ENCODE measurements around the genes AGPAT3, CFAP410 and LRRC3.

GRCh38 chr21:43645115-43646106 lies 13.9 kb downstream of the HSF2BP start:
- CAGE, long polyA plus RNA: no peak
- RRBS: no CpG with 5 or more reads among the region's 16 CpGs

- CAGE, long polyA plus RNA: no peak
- RRBS: no CpG with 5 or more reads among the region's 11 CpGs
Observed at GRCh38 chr21:43721944-43722808, 3.2 kb downstream of the PDXK start.

GRCh38 chr21:43732126-43732822 lies 13.3 kb downstream of the PDXK start:
- CAGE, long polyA plus RNA: no peak
- RRBS: no CpG with 5 or more reads among the region's 18 CpGs

DNA sequence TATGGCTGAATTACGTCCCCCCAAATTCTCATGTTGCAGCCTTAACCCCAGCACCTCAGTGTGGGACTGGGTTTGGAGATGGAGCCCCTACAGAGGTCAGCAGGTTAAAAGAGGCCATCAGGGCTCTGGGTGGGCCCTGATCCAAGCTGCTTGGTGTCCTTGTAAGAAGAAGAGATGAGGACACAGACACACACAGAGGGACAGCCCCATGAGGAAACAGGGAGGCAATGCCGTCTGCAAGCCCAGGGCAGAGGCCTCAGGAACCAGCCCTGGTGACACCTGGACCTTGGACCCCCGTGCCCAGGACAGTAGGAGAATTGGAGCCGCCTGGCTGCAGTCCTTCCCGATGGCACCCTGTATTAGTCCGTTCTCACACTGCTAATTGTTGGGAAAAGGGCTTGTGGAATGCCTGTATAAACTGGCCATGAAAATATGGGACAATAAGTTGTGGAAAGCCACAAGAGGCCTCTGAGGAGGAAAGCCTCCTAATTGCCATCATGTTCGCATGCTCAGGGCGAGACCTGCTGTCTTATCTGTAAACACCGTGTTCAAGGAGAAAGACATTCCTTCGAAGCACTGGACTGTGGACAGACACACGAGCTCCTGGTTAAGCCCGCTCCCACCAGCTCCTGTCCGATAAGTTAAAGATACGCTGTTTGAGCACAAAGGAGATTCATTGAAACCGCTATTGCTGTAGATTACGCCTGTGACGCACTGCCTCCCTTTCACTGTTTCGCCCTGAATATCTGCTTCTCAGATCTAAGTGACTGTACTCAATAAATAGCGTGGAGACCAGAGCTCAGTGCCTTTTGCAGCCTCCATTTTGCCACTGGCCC lies 19.4 kb downstream of the PDXK start:
- CAGE, long polyA plus RNA: no peak
- RRBS: no CpG with 5 or more reads among the region's 19 CpGs

GRCh38 chr21:43752220-43753062 lies 23.7 kb downstream of the CSTB start:
- CAGE, long polyA plus RNA: no peak
- RRBS: 87% methylated on average over 4 of the region's 32 CpGs

- CAGE, long polyA plus RNA: no peak
- RRBS: 95% methylated on average over 4 of the region's 23 CpGs
Observed at GRCh38 chr21:43759770-43760426, 16.2 kb downstream of the CSTB start.

GRCh38 chr21:43772511-43772869 lies 3.6 kb downstream of the CSTB start:
- CAGE, long polyA plus RNA: no peak
- RRBS: no CpG with 5 or more reads among the region's 5 CpGs

- CAGE, long polyA plus RNA: no peak
- RRBS: 95% methylated on average over 5 of the region's 15 CpGs
Observed at GRCh38 chr21:43800469-43800849, 11.1 kb downstream of the RRP1 start.

GRCh38 chr21:43864836-43865579 lies at the start of gene AGPAT3:
TSS of gene AGPAT3 (plus strand) at chr21:43865223.
- CAGE, long polyA plus RNA: no peak
- RRBS: under 1% methylated on average over 50 of the region's 122 CpGs

DNA sequence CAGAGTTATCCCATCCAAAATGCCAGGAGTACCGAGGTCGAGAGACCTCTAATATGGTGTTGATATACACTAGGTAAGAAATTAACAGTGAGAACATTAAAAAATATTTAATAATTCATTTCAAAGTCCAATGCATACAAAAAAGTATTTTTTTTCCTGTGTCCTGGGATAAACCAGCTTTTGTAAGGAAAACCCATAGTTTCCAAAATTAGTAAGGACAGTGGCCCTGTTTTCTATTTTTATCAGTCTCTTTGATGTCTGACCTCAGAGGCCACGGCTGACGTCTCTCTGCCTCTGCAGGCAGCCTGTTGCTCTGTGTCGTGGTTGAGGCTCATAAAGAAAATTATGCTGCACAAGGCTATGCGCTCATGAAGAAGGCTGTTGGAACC lies 48.8 kb downstream of the AGPAT3 start:
- CAGE, long polyA plus RNA: no peak
- RRBS: no CpG with 5 or more reads among the region's 6 CpGs

- CAGE, long polyA plus RNA: no peak
- RRBS: 91% methylated on average over 9 of the region's 42 CpGs
Observed at GRCh38 chr21:43929089-43930151, 64.4 kb downstream of the AGPAT3 start.

DNA sequence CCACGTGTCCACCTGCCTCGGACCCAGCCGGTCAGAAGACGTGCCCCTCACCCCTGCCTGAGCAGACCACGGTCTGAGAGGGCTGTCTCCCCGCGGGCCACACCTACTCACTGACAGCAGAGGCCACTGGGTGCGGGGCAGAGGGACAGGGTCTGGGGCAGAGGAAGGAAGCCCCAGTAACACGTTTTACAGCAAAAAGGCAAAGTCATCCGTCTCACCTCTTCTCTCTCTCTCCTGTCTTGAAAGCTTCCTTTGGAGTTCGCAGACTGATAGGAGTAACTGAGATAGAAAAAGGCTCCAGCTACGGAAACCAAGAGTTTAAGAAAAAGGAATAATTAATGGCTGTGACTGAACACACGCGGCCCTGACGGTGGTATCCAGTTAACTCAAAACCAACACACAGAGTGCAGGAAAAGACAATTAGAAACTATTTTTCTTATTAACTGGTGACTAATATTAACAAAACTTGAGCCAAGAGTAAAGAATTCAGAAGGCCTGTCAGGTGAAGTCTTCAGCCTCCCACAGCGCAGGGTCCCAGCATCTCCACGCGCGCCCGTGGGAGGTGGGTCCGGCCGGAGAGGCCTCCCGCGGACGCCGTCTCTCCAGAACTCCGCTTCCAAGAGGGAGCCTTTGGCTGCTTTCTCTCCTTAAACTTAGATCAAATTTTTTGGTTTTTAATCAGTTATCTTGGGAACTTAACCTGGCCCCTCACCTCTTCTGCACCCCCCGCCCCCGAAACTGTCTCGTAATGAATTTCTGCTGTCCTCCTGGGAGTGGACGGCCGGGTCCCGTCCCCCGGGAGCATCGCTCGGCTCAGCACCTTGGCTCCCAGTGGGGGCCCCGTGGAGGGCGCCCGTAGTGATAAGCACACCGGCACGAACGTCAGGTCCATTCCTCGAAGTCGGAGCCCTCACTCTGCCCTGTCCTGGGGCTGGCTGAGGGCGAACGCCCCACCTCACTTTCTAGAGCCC lies 29.8 kb upstream of the TRAPPC10 start:
- CAGE, long polyA plus RNA: no peak
- RRBS: 92% methylated on average over 7 of the region's 46 CpGs

DNA sequence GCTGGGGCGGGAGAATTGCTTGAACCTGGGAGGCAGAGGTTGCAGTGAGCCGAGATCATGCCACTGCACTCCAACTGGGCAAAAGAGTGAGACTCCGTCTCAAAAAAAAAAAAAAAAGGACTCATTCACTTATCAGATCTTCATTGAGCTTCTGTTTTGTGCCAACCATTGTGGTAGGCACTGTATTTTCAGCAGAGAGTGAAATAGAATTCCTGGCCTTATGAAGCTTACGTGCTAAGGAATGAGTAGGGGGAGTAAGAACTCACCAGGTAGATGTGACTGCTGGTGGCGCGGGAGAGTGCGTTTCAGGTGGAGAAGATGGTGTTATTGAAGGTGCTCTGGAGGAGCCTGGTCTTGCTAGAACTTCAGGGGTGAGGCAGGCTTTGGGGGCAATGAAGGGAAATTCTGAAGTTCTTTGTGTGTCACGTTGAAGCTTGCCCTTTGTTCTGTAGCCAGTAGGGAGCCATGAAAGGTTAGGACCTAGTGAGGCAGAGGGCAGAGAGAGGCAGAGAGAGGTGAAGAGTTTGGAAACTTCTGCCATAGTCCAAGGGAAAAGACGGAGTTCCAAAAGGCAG lies 39.1 kb upstream of the PWP2 start:
- CAGE, long polyA plus RNA: no peak
- RRBS: no CpG with 5 or more reads among the region's 9 CpGs

DNA sequence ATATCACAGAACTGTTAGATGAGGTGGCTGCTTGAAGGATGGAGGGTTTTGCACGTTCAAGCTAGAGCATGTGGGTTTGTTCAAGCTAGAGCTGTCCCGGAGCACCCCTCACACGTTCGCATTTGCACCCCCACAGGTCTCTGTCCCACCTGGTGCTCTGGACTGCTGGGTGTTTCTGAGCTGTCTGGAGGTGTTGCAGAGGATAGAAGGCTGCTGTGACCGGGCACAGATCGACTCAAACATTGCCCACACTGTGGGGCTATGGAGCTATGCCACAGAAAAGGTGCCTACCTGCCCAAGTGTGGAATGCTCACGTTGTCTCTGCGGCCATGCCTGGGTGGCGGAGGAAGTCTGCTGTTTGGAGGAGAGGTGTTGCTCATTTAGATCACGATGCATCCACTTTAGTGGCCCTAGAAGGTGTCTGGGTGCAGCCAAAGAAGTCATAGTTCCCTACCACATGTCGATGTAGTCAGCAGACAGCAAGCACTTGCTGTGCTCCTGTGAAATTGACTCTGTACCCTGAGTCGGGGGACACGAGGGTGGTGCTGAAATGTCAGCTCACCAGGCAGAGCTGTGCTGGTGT lies 32.9 kb upstream of the PWP2 start:
- CAGE, long polyA plus RNA: no peak
- RRBS: no CpG with 5 or more reads among the region's 13 CpGs

GRCh38 chr21:44310768-44311478 lies 11.1 kb downstream of the PFKL start:
- CAGE, long polyA plus RNA: no peak
- RRBS: 66% methylated on average over 3 of the region's 23 CpGs

DNA sequence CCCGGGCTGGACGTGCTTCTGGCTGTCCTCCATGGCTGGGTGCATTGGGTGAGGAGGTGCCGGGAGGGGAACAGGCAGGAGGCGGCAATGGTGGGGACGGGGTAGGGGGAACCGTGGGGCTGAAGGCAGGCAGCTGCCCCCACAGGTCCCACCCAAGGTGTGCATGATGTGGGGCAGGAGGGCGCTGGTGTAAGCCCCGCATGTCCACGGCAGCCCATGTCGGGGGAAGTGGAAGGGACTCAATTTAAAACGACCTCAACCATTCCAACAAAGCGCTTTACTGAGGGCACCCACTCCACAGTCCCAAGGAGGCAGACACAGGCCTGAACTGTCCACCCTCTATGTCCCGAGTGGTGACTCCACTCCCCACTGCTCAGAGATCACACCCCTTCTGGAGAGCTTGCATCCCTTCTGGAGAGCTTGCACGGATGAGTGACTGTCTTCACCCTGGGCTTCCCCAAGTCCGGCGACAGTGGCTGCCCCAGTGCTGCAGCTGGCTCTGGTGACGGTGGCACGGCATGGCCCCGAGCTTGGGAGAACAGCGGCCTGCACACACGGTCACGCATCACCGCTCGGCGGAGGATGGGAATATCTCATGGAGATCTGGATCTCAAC lies 10.4 kb downstream of the CFAP410 start:
- CAGE, long polyA plus RNA: no peak
- RRBS: 74% methylated on average over 3 of the region's 25 CpGs

- CAGE, long polyA plus RNA: start-site peak on the minus strand at chr21:44339228-44339295, 18 and 19 reads in 2 replicates
- RRBS: under 1% methylated on average over 15 of the region's 97 CpGs
Observed at GRCh38 chr21:44338851-44339640, at the start of gene CFAP410. TSS of gene CFAP410 (minus strand) at chr21:44339390.

GRCh38 chr21:44428221-44428530 lies 27.1 kb upstream of the LRRC3 start:
- CAGE, long polyA plus RNA: no peak
- RRBS: no CpG with 5 or more reads among the region's 1 CpG

DNA sequence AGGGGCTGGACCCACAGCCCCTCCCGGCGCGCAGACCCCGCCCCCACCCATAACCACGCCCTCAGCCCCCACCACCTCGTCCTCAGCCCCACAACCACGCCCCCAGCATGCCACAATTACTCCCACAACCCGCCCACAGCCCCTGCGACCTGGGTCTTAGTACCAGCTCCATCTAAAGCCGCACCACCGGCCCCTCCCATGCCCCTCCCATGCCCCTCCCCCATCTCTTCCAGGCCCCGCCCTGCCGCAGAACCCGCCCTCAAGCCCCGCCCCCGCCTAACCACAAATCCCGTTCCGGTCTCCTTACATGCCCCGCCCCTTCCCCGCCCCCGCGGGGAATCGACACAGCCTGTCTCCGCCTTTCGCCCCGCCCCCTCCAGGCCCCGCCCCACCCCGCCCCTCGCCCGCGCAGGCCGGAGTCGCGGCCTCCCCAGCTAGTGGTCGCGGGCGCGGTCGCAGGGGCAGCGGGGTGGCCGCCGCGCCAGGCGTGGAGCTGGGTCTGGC lies at the start of gene LRRC3:
LRRC3 (plus strand) TSS at position 416 of the 504 bp plus-strand sequence.
- CAGE, long polyA plus RNA: no peak
- RRBS: 2% methylated on average over 14 of the region's 44 CpGs

- CAGE, long polyA plus RNA: no peak
- RRBS: no CpG with 5 or more reads among the region's 16 CpGs
Observed at GRCh38 chr21:44478161-44478839, 23.0 kb downstream of the LRRC3 start.